HGPS cell (cell line): ENCODE results near the genes FAM199X, PSMD10 and GUCY2F.

GRCh38 chrX:104166382-104167198 is at the start of gene FAM199X:
FAM199X (plus strand) TSS chrX:104166453.
- RRBS: 1% methylated on average over 43 of the region's 76 CpGs

DNA sequence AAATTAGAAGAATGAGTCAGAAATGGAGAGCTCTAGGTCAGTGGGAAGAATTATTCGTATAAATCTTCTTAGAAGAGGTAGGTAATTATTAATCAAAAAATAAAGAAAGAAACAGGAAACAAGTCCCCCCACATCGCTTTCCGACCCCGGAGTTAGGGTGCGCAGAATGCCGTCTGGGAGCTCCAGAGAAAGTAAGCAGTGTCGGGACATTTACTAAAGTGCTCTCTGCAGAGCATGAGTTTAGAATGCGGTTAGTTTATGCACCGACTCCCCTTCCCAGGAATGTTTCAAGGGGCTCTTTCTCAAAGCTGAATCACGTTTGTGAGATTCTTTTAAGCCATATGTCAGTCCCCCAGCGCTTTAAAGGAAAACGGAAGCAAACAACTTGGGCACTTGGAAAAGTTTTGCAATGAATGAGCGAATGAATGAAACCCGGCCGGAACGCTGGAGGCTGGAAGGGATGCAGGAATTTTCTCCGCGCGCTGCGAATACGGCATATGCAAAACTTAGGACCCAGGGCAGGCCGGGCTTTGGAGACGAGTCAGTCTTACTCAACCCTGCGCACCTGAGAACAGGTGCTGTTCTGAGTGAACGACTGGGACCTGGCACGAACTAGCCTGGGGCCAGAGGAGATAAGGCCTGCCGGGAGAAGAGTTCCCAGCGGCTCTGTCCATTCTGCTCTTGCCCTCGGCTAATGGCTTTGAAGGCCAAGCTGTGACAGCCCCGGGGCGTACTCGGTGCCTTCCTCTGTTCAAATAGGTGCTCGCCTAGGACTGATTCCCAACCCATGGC is 900 bp upstream of the NRK start:
- RRBS: 5% methylated on average over 6 of the region's 33 CpGs

- RRBS: no CpG with 5 or more reads among the region's 3 CpGs
Observed at GRCh38 chrX:106169408-106169877, 1.3 kb downstream of the PWWP3B start.

- RRBS: no CpG with 5 or more reads among the region's 3 CpGs
Observed at GRCh38 chrX:106693398-106694151, 32.9 kb upstream of the RNF128 start.

DNA sequence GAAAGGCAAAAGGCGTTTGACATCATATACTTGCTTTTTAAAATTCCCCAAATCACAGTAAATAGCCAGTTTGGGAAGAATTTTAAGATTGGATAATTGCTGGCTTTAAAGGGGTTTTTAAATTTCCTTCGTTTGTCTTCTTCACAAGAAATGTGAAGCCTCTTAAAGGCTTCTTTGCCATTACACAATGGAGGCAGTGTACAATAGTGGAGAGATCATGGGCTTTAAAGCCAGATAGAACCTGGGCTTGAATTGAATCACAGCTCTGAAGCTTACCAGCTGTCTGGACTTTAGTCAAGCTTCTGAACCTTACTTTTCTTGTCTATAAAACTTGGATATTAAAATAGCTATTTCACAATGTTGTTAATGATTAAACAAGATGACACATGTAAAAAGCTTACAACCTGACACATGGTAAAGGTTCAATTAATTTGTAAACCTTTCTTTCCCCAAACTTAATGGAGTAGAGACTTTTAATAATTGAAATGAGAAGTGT is 21.9 kb upstream of the TBC1D8B start:
- RRBS: no CpG with 5 or more reads among the region's 2 CpGs

DNA sequence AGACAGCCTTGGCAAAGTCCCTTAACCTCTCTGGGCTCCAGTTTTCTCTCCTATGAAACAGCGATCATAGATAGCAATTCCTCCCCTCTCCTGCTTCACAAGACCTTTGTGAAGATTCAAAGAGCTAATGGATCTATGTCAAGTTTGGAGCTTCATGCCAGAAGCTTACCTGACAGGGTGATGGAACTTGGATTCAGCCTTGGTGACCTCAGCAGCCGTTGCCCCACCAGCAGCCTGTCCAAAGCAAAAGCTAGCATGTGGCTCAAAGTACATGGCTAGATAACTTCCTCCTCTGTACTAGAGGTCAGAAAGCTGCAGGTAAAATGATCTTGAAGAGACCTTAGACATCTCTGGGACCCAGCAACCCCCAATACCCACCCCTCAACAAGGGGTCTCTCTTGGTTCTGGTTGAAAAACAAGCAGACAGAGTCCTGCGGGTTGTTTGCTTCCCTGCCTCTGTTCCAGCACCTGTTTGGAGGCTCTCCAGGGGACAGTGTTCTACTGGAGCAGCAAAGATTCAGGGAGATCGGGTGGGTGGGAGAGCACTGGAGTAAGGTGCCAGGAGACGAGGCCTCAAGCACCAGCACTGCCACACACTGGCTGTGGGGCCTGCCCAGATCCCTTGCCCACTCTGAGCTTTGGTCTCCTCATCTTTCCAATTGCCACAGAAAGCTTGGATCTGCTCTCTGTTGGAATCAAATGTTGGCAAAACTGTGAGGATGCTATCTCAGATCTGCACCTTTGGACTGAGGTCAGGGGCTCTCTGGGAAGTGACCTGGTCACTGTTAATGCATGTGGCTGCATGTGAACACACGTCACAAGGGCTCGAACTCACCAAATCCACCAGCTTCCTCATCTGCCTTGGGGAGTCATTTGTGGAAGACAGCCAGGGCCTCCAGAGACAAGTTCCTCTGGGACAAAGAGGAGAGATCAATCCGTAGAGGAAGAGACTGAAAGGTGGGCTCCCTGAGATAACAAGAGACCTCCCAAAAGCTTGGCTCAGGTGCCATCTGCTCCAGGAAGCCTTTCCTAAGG is 1.5 kb downstream of the RIPPLY1 start:
- RRBS: no CpG with 5 or more reads among the region's 8 CpGs

- RRBS: no CpG with 5 or more reads among the region's 3 CpGs
Observed at GRCh38 chrX:106912823-106913125, 7.4 kb upstream of the CLDN2 start.

DNA sequence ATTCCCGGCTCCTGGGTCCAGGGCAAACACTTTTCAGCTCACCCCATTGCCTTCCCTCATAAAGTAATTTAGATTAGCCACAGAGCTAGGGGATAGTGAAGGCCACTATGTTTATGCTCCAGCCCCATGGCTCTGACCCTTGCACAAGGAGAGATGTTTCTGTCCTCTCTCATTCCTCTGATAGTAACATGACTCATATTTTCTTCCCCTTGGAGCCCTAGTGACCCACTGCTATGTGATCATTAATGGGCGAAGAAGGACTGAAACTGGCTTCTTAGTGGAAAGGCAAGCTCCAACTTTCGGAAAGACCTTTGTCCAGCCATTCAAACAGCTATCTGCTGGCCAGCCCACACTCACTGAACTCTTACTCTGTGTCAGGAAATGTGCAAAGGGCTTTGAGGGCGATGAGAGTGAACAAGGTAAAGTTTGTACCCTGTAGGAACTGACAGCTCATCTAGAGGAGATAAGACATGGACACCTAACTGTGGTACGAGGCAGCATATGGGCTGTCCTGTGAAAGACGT is 12.3 kb downstream of the CLDN2 start:
- RRBS: no CpG with 5 or more reads among the region's 6 CpGs

GRCh38 chrX:107712158-107712508 is 63.5 kb downstream of the TSC22D3 start:
- RRBS: no CpG with 5 or more reads among the region's 3 CpGs

GRCh38 chrX:107715395-107716142 is 60.0 kb downstream of the TSC22D3 start:
- RRBS: 19% methylated on average over 1 of the region's 15 CpGs

- RRBS: no CpG with 5 or more reads among the region's 4 CpGs
Observed at GRCh38 chrX:107718096-107718611, 57.4 kb downstream of the TSC22D3 start.

DNA sequence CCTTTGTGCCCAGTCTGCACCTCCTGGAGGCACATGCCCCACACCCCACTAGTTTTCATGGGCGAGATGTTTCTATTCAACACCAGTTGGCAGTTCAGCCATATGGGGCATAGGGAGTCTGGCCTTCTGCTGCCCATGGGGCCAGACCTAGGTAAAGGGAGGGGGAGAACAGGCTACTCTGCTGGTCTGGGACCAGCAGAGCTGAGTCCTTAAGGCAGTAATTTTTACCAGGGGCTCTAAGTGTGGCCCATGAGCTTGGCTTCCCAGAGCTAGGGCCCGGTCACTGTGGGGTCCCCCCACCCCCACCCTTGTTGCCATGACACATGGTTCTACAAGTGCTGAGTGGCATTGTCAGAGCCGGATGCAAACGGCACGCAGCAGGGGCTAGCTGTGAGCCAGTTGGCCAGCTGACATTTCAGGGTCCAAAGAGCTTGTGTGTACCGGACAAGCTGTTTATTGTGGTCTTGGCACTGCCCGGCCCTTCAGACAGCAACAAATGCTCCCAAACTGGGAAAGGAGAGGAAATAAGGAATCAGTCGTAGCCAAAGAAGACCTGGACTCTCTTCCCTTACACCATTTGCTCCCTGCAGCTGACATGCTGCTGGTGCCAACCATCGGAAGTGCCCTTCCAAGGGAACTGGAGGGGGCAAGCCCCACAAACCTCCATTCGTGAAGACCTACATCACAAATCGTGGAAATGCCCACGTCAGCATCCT is 36.9 kb downstream of the TSC22D3 start:
- RRBS: 87% methylated on average over 5 of the region's 12 CpGs

GRCh38 chrX:107748505-107748945 is 27.1 kb downstream of the TSC22D3 start:
- RRBS: no CpG with 5 or more reads among the region's 6 CpGs

- RRBS: no CpG with 5 or more reads among the region's 3 CpGs
Observed at GRCh38 chrX:107877958-107878157, 52.2 kb downstream of the MID2 start.

DNA sequence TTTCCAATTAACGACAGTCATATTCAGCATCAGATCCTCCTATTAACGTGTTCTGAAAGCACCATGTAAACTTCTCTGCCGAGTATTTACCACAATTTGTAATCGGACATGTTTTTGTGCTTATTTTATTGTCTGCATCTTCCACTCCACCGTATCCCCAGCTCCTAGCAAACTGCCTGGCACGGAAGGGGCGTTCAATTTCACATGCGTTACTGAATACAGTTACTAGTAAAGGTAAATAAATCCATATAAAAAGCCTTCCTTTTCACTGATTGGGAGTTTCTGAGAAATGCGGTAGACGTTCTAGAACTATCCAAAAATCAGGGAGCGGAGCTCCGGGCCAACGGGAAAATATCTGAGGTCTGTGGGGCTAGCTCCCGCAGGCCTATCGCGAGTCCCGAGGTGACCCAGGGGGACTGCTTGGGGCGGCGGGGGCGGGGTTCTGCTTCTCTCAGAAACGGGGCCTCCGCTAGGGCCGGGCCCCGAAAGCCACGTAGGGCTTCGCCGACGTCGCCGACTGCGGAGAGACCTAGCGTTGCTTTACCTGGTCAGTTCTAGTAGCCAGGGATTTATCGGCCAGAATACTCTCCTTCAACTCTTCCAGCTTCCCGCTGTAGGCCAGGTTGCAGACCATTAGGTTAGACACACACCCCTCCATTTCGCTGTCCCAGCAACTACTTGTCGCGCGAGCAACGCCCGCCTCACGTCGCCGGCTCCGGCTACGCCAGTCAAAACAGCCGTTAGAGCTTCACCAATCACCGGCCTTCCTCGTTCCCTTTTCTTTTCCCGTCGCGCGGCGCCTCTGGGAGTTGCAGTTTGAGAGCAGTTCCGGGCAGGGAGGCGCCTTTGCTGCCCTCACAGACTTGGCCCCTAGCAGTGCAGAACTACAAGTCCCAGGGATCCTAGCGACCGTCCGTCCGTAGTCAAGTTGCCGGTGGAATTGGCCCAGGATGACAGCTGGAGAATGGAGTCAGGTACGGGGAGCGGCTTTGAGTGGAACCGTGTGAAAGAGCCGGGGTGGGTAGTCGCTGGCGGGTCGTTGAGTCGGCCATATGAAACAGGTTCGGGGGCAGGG is at the start of gene PSMD10:
TSS of gene PSMD10 (minus strand) at position 680 of the 1,075 bp plus-strand sequence.
- RRBS: 1% methylated on average over 17 of the region's 69 CpGs

DNA sequence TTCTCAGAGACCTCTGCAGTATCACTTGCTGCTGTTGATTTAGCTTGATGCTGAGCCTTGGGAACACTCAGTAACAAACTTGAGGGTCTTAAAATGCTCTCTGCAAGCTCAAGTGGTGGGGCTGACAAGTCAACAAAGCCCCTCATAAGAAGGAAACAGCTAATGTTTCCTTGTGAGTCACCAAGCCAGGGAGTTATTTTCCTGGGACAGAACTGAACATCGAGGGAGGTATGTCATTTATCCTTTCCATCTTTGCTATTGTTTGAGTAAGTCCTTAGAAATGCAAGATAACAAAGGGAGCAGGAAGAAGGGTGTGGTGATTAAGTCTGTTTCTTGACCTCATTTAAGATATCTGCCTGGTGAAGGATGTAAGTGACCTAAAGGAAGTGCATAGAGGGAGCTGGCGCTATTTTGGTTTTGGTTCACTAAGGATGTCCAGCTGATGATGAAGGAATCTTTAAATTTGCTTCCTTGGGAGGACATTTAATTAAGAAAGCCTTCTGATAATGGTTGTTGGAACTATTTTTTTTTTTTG is 39.9 kb downstream of the ATG4A start:
- RRBS: no CpG with 5 or more reads among the region's 2 CpGs

DNA sequence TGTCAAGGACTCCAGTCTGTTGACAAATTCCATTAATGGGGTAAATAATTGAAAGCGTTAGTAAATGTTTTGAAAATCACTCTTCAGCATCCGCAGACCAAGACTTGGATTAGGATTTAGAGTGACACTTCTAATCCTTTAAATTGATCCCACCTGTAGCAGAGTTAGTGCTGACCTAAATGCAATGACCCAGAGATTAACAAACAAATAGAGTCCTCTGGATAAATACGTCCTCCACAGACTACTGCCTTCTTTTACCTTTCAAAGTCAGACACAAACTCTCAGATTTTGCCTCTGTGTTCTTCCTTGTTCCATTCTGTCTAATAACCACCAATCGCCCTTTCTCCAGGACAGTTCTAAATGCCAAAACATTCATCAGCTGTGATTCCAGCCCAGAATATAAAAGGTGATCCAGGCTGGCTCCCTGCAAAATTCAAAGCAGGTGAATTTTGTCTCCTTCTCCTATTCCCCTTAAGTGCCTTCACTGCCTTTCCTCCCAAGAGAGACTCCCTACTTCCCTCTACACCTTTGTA is at the start of gene GUCY2F:
TSS of gene GUCY2F (minus strand) at position 111 of the 533 bp plus-strand sequence.
- RRBS: no CpG with 5 or more reads among the region's 4 CpGs

GRCh38 chrX:109731823-109733065 is 813 bp downstream of the ACSL4 start:
- RRBS: 2% methylated on average over 6 of the region's 39 CpGs

DNA sequence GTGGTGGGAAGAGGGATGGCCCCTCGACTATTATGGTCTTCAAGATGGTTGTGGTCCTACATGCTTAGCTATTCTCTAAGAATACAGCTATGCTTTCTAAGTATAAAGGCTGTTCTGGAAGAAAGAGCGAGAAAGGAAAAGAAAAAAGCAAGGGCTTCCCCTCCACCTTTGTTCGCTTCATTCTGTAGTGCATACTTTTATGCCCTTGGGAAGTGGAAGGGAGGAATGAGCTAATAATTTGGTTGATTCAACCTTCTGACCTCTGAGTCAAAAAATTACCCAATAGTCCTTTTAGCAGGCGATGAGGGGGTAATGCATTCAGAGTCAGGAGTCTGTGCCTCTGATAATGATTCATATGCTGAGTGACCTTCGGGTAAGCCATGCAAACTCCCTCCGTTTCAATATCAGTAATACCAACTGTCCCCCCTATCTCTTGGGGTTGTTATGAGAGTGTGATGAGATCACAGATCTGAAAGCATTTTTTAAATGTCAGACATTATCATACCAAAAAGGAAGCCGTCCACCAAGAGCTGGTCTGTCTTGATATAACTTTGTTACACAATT is 41.6 kb upstream of the ACSL4 start:
- RRBS: no CpG with 5 or more reads among the region's 7 CpGs